ENCODE results near the genes SCYL2, GNPTAB and NT5DC3.

DNA sequence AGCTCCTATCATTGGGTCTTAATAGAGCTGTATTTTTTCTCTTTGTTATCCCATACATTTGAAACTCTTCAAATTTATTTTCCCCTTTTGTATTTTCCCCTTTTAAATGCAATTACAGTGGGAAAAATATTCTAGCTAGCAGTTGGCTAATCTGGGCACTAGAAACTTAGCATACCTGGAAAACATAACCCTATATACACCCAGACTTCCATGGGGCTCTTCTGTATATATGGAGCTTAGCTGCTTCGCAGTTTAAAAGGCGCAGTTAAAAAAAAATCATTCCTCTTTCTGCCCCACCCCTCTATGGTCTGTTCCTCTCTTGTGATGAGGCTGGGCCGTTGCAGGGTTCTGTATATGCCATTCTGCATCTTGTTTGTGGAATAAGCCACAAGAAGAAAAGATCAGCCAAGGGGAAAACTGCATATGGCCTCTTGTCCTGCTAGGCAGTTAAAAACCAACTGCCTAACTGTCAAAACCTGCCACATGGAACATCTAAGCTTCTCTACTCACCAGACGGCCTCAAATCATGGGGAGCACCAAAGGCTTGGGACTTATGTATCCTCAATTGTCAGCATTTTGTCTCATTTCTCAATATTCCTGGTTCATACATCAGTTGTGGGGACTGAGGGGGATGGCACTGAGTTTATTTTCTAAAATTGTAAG, 117.9 kb downstream of the NEDD1 start:
- PRO-cap, 3 experiments, result no peak in any of the 3 experiments
- RAMPAGE, long total RNA, result no peak
- RRBS, 2 experiments, result no CpG with 5 or more reads among the region's 4 CpGs

- PRO-cap, 3 experiments, result no peak in any of the 3 experiments
- RAMPAGE, long total RNA, result no peak
- RRBS, 2 experiments, result 30% methylated on average over 3 of the region's 4 CpGs
Observed at GRCh38 chr12:97305987-97306498, 399.0 kb downstream of the NEDD1 start.

- PRO-cap, 3 experiments, result no peak in any of the 3 experiments
- RAMPAGE, long total RNA, result no peak
- RRBS, 2 experiments, result 67 to 80% methylated on average over 1 of the region's 5 CpGs
Observed at GRCh38 chr12:98499752-98500470, 15.5 kb upstream of the TMPO start.

DNA sequence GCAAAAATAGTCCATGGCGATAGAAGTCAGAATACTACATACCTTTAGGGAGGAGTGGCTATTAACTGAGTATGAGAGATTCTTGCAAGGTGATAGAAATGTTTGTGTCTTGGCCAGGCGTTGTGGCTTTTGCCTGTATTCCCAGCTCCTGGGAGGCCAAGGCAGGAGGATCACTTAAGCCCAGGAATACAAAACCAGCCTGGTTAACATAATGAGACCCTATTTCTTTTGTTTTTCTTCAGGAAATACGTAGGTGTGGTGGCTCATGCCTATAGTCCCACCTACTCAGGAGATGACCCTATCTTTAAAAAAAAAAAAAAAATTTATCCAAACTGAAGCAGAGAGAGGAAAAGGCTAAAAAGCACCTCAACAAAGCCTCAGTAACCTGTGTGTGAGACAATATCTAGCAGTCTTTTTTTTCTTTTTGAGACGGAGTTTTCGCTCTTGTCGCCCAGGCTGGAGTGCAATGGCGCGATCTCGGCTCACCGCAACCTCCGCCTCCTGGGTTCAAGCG, 38.1 kb downstream of the TMPO start:
- PRO-cap, 3 experiments, result no peak in any of the 3 experiments
- RAMPAGE, long total RNA, result no peak
- RRBS, 2 experiments, result no CpG with 5 or more reads among the region's 12 CpGs

DNA sequence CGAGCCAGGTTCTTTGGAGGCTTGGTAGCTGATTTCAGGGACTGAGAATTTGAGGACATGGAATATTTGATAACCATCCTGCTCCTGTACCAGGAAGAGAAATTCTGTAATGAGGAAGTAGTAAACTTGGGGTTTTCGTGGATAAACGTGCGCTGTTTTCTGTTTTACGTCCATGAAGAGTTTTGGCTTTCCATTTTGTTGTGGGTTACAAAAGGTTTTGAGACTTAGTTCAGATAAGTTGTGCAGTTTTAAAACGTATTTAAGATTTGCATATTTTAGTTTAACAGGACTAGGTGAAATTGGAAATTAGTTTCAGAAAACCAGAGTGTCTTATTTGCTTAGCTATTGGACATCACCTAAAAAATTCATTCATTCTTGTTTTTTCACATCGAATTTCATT, 773 bp downstream of the APAF1 start:
- PRO-cap, 3 experiments, result no peak in any of the 3 experiments
- RAMPAGE, long total RNA, result no peak
- RRBS, 2 experiments, result no CpG with 5 or more reads among the region's 7 CpGs

- PRO-cap, 3 experiments, result peak in 1 of 3 experiments; most common plus-strand start chr12:99060026 (in 1)
- RAMPAGE, long total RNA, result no peak
- RRBS, 2 experiments, result no CpG with 5 or more reads among the region's 6 CpGs
Observed at GRCh38 chr12:99059784-99060247, 414.7 kb downstream of the APAF1 start.

DNA sequence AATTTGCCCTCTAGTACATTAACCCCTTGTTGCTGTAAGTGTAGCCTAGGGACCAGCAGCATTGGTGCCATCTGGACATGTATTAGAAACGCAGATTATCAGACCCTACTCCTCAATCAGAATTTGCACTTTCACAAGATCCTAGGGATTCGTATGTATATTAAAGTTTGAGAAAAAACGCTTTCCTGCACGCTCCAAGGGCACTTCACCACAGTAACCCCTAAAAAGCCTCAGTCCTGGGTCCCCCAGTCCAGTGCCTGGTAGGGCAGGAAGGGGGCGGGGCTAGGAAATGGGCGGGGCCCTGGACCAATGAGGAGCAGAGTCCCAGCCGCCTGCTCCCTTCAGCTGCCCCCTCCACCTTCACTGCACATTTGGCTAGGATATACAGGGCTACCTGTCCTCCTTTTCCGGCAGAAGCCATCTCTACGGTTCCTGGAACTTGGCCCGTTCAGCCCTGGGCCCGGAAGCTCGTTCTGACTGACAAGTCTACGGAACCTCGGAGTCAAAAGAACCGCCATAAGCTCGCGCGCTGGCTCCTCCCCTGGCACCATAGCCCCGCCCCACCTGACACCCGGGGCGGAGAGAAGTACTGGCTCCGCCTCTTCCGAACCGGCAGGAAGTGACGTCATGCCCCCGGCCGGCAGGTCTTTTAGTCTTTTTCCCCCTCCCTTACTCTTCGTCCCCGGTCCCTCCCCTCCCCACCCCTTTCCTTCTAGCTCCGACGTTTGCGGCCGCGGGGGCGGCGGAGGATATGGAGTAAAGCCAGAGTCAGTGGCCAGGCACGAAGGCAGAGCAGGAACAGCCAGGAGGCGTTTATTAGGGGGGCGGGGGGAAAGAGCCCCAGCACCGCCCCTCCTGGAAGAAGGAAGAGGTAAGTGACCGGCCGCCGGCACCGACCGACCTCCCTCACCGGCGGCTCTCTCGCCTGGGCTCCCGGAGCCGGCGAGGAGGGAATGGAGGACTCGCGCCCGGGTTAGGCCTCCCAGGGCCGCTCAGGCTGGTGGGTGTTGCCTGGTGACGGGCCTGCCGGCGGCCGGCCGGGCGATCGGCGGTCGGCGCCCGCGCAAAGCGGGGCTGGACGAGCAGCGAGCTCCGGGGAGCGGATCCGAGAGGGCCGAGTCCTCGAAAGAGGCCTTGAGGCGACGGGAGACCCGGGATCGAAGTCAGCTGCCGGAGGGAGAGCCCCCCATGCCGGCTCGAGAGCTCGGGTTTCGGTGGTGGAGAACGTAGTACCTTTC, at the start of gene SCYL2:
Gene SCYL2, plus strand, starts transcription at position 652 of the 1,238 bp plus-strand sequence.
- PRO-cap, 3 experiments, result peak in 3 of 3 experiments; most common plus-strand start position 672 of the sequence (in 3); most common minus-strand start position 479 of the sequence (in 1)
- RAMPAGE, long total RNA, result no peak
- RRBS, 2 experiments, result 2% methylated on average over 36 of the region's 85 CpGs

- PRO-cap, 3 experiments, result no peak in any of the 3 experiments
- RAMPAGE, long total RNA, result no peak
- RRBS, 2 experiments, result no CpG with 5 or more reads among the region's 7 CpGs
Observed at GRCh38 chr12:100503158-100503733, 29.6 kb downstream of the NR1H4 start.

GRCh38 chr12:100555730-100556248, 17.7 kb upstream of the GAS2L3 start:
- PRO-cap, 3 experiments, result no peak in any of the 3 experiments
- RAMPAGE, long total RNA, result no peak
- RRBS, 2 experiments, result no CpG with 5 or more reads among the region's 5 CpGs

- PRO-cap, 3 experiments, result no peak in any of the 3 experiments
- RAMPAGE, long total RNA, result no peak
- RRBS, 2 experiments, result no CpG with 5 or more reads among the region's 3 CpGs
Observed at GRCh38 chr12:100577292-100578418, 4.2 kb downstream of the GAS2L3 start.

DNA sequence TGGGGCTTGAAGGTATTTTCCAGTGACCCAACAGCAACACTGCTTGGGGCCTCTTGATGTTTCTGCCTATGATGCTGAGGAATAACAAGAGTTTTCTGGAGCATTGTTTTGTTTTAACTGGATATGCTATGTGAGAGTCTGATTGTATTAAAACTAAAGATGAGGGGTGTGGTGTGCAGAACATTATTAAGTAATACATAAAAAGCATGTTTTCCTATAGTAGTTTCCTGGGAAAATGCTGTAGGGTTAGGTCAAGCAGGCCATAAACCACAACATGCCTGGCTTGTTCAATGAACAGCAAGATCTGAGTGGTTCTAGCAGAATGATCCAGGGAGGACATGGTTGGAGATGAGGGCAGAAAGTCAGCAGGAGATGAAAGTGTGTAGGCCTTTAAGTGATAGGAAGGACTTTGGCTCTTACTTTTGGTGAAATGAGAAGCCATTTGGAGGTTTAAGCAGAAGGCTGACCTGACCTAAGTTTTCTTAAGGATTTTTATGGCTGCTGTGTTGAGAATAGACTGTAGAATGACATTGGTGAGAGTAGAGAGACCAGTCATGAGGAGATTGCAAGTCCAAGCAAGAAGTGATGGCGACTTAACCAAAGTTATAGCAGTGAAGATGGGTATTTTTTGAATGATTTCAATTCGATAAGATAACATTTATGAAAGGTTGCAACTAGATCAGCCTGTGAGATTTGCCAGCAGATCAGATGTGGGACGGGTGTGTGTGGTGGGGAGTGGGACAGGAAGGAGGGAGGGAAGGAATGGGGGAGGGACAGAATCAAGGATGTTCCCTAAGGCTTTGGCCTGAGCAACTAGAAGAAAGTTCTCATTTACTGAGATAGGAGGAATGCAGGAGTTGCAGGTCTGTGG, 33.3 kb downstream of the UTP20 start:
- PRO-cap, 3 experiments, result no peak in any of the 3 experiments
- RAMPAGE, long total RNA, result no peak
- RRBS, 2 experiments, result no CpG with 5 or more reads among the region's 3 CpGs

- PRO-cap, 3 experiments, result no peak in any of the 3 experiments
- RAMPAGE, long total RNA, result no peak
- RRBS, 2 experiments, result no CpG with 5 or more reads among the region's 7 CpGs
Observed at GRCh38 chr12:101747849-101748849, 8.9 kb upstream of the SYCP3 start.

- PRO-cap, 3 experiments, result no peak in any of the 3 experiments
- RAMPAGE, long total RNA, result no peak
- RRBS, 2 experiments, result no CpG with 5 or more reads among the region's 4 CpGs
Observed at GRCh38 chr12:101791233-101791742, 39.5 kb downstream of the GNPTAB start.

GRCh38 chr12:101830206-101831370, at the start of gene GNPTAB:
Gene GNPTAB (minus strand): TSS chr12:101830959.
- PRO-cap, 3 experiments, result peak in 3 of 3 experiments; most common minus-strand start chr12:101830858 (in 1)
- RAMPAGE, long total RNA, result no peak
- RRBS, 2 experiments, result 2% methylated on average over 22 of the region's 104 CpGs

DNA sequence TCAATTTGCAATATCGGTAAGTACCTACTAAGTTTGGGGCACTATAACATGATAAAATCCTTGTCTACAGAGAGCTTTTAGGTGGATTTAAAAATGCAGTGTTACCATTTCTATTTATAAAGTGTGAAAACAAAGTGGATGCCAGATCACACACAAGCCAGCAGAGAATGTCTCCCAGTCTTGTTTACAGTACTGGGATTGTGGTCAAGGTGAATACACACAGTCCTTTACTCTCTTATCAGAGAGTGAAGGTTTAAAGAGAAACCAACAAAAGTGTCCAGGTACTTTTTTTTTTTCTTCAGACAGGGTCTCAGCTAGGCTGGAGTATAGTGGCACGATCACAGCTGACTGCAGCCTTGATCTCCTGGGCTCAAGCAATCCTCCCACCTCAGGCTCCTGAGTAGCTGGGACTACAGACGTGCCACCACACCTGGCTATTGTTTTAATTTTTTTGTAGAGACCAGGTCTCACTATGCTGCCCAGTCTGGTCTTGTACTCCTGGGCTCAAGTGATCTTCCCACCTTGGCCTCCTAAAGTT, 137.7 kb downstream of the IGF1 start:
- PRO-cap, 3 experiments, result peak in 1 of 3 experiments; most common plus-strand start position 187 of the sequence (in 1)
- RAMPAGE, long total RNA, result no peak
- RRBS, 2 experiments, result no CpG with 5 or more reads among the region's 3 CpGs

- PRO-cap, 3 experiments, result no peak in any of the 3 experiments
- RAMPAGE, long total RNA, result no peak
- RRBS, 2 experiments, result no CpG with 5 or more reads among the region's 2 CpGs
Observed at GRCh38 chr12:102454292-102454795, 26.0 kb downstream of the IGF1 start.

- PRO-cap, 3 experiments, result no peak in any of the 3 experiments
- RAMPAGE, long total RNA, result no peak
Observed at GRCh38 chr12:102920253-102920451, 3.1 kb upstream of the PAH start.

DNA sequence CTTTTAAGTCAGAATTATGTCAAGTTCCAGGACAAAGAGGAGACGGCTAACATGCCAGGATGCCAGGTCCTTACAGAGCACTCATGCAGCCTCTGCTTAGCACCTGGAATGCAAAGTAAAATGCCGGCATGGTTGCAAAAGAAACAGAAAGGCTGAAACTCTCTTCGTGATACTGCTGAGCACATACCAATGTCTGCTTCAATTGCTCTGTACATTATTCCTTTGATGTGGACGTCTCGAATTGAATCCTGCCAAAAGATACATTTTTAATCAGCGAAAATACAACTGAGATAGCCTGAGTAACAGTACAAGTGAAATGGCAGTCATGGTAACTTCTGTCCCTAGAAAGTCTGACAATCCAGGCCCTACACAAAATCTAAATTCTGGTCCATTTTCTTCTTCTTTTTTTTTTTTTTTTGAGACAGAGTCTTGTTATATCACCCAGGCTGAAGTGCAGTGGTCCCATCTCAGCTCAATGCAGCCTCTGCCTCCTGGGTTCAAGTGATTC, 47.2 kb downstream of the NT5DC3 start:
- PRO-cap, 3 experiments, result no peak in any of the 3 experiments
- RAMPAGE, long total RNA, result no peak
- RRBS, 2 experiments, result no CpG with 5 or more reads among the region's 6 CpGs

GRCh38 chr12:103841150-103842411, at the start of gene NT5DC3:
Gene NT5DC3 (minus strand): TSS chr12:103841234.
- PRO-cap, 3 experiments, result peak in 3 of 3 experiments; most common plus-strand start chr12:103841444 (in 3); most common minus-strand start chr12:103841234 (in 2)
- RAMPAGE, long total RNA, result no peak
- RRBS, 2 experiments, result 1 to 3% methylated on average over 19 of the region's 66 CpGs

DNA sequence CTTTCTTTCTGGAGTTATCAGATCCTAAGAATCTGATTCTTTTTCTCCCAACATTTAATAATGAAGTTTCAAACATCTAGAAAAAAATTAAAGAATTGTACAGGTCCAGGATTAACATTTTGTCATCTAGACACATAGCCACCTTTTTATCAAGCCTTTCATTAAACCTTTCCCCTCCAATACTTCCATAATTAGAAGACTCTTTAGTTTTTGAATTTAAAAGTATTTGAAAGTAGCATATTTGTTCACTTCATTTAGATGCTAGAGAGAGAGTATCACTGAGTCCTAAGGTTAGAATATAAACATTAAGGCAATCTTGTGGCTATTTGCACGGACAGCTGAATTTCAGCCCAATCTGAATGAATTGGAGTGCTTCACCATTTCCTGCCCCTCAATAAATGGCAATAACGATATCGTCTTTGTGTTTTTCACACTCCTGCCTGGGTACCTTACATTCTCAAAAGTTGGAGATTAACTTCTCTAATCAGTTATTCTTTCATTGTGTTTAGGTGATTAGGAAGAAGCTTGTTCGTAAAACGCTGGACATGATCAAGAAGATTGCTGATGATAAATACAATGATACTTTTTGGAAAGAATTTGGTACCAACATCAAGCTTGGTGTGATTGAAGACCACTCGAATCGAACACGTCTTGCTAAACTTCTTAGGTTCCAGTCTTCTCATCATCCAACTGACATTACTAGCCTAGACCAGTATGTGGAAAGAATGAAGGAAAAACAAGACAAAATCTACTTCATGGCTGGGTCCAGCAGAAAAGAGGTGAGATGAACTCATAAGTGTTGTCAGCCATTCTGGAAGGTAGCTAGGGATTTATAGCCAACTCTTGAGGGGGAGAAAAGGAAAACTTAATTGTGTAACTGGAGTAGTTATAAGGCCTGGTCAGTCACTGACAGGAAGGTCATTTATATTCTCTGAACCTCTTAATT, 12.1 kb downstream of the HSP90B1 start:
- PRO-cap, 3 experiments, result no peak in any of the 3 experiments
- RAMPAGE, long total RNA, result no peak
- RRBS, 2 experiments, result no CpG with 5 or more reads among the region's 8 CpGs

Data from skeletal muscle tissue (tissue), 7 donors.